Mononuclear cell (primary cell): ENCODE measurements around the genes VRTN, NPC2, LTBP2 and DLST.

DNA sequence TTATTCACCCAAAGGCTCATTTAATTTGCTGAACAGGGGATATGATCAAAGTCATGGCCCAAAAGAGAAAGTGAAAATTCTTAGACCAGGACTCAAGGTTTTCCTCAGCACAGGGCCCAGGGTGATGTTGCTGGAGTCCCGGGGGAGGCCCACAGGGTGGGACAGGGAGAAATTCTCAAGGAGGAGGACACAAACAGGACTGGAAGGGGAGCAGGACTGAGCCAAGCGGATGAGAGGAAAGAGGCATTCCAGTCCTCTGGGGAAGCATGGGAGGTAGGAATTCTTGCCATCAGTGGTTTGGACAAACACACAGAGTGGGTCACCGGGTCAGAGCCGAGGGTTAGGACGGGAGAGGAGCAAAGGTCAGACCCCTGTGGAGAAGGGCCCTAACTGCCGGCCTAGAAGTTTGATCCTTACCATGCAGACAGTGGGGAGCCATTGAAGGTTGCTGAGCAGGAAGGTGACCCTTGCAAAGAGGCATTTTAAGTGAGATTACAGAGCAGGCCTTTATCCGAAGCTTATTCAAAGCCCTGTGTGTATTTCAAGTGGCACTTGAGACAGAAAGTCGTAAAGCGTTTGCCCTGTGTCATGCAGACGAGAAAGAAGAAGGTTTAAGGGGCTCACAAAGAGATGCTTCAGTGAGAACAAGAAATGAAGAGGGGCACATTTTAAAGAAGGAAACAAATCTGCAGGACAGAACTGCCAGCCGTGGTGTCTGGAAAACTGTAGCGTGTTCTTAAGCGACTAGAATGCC lies 23.2 kb upstream of the MIDEAS start:
- RRBS = 90% methylated on average over 4 of the region's 13 CpGs

- RRBS = no CpG with 5 or more reads among the region's 3 CpGs
These were observed 35.2 kb upstream of the PTGR2 start for GRCh38 chr14:73816400-73816762.

DNA sequence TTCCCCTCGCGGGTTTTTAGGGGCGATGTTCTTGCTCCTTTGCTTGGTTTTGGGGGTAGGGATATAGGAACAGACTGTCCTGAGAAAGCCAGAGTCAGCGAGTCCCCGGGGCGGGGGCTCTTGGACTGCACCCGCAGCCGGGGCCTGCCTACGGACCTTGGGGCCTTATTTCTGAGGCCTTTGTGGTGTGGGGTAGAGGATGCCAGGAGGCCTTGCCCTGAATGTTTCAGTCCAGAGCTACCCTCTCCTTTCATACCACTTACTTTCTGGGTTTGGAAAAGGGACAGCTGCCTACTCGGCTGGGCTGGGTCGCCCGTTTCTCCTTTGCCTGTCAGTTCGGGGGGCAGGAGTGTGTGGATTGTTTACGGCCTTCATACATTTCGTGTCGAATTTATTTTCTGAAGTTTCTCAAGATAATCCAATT lies 457 bp downstream of the ZNF410 start:
- RRBS = 0% methylated on average over 2 of the region's 16 CpGs

- RRBS = no CpG with 5 or more reads among the region's 10 CpGs
These were observed 26.1 kb downstream of the COQ6 start for GRCh38 chr14:73976047-73976678.

- RRBS = no CpG with 5 or more reads among the region's 15 CpGs
These were observed at the start of gene VRTN for GRCh38 chr14:74347451-74348675. Gene VRTN (plus strand): TSS chr14:74348471.

GRCh38 chr14:74492687-74493904 lies at the start of gene NPC2:
Gene NPC2 (minus strand): TSS chr14:74493305.
- RRBS = 3% methylated on average over 34 of the region's 79 CpGs

DNA sequence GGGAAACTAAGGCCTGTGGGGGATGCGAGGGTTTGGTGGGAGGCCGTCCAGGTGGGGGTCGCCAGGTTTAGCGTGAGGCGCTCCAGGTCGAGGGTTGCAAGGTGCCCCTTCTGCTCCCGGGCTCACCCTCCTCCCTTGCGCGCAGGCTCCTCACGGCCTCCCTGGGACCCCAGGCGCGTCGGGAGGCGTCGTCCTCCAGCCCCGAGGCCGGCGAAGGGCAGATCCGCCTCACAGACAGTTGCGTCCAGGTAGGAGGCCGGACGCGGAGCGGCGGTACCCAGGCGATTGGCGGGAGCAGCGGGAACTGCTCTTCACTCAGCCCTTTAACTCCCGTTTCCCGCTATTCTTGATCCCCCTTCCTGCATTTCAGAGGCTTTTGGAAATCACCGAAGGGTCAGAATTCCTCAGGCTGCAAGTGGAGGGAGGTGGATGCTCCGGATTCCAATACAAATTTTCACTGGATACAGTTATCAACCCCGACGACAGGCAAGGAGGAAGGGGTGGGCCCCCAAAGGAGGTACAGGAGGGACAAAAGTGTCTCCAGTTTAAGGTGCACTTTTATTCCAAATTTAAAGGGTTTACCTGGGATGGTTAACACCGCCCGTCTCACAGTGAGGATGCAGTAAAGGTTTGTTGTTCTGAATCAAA lies 464 bp downstream of the ISCA2 start:
- RRBS = 1% methylated on average over 13 of the region's 36 CpGs

- RRBS = 95% methylated on average over 4 of the region's 19 CpGs
These were observed 58.3 kb downstream of the ISCA2 start for GRCh38 chr14:74551727-74552428.

DNA sequence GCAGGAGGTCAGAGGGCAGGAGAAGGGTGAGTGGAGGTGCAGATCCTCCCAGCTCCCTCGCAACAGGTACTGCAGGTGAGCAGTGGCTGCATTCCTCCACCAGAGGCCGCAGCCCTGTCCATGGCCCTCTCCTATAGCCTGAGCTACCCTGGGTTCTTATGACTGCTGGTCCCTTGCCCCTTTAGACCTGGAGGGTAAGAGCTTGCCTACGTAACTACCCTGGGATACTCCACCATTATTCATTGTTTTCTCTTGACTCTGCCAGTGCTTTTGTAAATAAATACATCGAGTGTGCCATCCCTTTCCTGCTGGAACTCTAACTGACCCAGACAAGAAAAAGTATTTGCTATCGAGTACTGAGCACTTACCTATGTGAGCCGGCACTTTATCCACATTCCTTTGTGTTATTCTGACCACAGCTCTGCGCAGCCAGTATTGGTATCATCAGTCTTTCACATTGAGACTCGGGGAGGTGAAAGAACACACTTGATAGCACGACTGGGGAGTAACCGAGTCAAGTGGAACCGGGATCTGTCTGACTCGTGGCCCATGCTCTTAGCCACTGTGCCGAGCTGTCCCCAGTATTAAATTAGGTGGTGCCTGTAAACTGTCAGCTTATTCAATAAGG lies 38.5 kb downstream of the LTBP2 start:
- RRBS = no CpG with 5 or more reads among the region's 13 CpGs

GRCh38 chr14:74592561-74593354 lies 19.3 kb downstream of the LTBP2 start:
- RRBS = no CpG with 5 or more reads among the region's 16 CpGs

DNA sequence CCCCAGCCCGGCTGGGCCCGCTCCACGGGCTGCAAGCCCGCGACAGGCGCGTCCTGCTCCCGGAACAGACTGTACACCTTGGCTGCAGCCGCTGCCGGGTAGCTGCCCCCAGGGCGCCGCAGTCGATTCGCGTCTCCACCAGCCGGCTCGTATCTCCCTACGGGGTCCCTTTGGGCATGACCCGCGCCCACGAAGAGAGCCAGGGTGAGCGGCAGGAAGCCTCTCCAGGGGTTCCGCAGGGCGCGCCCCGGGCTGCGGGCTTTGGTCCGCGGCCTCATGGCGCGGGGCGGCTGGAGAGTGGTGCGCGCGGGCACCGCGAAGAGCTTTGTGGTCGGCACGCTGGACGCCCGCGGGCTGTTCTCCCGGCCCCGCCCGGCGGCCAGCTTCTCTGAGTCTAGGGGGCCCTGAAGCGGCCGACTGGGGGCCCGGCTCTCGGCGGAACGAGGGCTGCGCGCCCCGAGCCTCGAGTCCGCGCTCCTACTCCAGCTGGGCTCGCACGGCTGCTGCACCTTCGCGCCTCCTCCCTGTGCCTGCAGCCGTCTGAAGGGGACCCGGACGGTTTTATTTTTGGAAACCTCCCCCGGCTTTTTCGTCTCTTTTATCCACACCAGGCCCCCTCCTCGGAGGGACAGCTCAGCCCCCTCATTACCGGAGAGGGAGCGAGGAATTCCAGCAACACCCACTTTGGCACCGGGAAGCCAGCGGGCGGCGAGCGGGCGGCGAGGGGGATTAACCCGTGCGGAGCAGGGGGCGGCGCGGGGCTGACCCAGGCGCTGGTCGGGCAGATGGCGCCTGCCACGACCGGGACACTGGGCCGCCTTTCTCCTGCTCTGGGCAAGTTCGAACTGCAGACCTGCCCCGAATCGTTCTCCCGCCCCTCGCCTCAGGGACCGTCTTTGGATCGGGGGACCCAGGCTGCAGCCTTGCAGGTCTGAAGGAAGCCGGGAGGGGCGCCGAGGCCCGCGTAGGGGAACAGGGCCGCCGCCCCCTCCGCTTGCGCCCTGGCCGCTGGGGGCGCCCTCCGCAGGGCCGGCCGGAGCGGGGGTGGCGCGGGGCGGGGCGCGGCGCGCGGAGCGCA lies at the start of gene LTBP2:
LTBP2 (minus strand) TSS at position 571 of the 1,078 bp plus-strand sequence.
- RRBS = 3% methylated on average over 79 of the region's 119 CpGs

DNA sequence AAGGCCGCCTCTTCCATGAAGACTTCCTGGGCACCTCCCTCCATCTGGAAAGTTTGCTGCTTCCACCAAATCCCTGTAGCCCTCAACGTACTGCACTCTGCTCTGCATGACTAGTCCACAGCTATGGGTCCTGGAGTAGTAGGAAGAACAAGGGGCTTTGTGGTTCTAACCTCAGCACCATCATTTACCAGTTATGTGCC lies 8.4 kb upstream of the LTBP2 start:
- RRBS = no CpG with 5 or more reads among the region's 2 CpGs

DNA sequence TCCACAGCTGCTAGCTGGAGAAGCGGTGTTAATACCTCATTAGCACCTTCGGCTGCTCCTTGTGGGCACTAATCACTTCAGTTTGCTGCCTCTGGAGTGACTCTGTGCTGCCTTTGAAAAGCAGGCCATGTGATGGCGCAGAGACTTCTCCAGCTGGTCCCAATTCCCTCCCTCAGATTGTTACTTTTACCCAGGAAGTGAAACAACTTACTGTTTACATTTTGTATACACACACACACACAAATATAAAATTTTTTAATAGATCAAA lies 41.4 kb upstream of the LTBP2 start:
- RRBS = no CpG with 5 or more reads among the region's 3 CpGs

DNA sequence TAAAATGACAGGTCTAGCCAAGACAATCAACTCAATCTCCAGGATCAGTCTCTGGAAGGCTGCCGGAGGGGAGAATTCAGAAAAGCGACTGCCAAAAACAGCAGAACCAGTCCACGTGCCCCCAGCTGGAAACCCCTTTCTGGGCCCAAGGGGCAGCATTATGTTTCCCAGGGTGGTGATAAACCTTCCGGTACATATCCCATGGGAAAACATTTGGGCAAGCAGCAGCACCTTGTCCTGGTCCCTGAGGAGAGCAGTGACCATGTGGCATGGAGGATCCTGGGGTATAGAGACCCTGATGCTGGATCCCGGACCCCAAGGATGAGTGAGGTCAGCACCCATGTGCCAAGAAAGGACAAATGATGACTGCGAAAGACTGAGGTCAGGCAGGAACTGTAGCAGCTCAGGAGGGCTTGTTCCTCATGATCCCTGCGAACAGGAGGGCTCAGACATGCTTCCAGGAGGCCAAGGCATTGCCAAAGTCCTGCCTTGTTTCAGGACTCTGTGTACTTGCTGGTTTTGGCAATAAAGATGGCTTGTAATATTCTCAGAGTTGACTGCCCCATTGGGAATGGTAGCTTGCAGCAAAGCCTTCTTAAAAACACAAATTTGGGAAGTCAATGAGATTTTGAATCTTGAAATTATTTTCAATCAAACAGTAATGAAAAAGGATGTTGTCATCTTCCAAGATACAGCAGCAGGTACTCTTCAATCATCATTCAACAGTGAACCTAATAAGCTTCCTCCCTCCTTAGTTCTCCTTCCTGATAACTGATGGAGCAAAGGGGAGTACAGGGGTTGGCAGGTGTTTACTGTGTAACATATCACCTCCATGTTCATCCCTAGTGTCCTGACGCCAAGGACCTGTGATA lies 50.0 kb upstream of the LTBP2 start:
- RRBS = no CpG with 5 or more reads among the region's 8 CpGs

GRCh38 chr14:74778433-74778744 lies 15.3 kb downstream of the YLPM1 start:
- RRBS = no CpG with 5 or more reads among the region's 2 CpGs

GRCh38 chr14:74838177-74838550 lies 37.8 kb downstream of the PROX2 start:
- RRBS = no CpG with 5 or more reads among the region's 2 CpGs

GRCh38 chr14:74881504-74882075 lies at the start of gene DLST:
Gene DLST (plus strand): TSS chr14:74881916.
- RRBS = 1% methylated on average over 24 of the region's 48 CpGs

- RRBS = 94% methylated on average over 10 of the region's 25 CpGs
These were observed 7.0 kb downstream of the PGF start for GRCh38 chr14:74948155-74948971.

DNA sequence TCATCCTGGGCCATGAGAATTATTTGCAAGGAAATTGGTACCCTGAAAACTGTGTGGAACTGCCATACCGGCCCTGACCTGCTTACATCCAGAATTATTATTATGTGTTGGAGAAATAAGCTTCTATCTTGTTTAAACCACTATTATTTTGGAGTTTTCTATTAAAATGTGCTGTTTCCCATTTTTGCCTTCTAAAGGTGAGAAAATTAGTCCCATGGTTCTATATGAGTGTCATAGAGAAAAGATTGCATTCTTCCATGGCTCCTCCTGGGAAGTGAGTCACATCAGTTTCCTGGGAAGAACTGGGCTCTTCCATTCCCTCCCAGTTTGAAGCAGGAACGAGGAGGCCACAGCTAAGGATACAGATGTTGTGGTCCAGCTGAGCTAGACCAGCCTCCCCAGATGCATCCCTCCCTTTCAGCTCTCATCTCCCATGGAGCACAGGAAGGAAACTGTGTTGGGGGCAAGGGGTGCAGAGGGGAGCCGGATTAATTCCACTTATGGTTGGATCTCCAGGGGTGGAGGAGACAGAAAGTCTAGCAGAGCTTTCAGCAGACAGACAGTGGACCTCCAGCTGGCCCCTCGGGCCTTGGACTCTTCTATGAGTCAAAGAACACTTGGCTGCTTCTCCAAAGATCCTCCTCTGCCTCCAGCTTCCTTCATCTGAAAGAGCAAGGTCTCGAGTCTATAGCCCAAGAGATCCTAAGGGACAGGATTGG lies 9.8 kb upstream of the PGF start:
- RRBS = no CpG with 5 or more reads among the region's 5 CpGs